ENCODE measurements around the gene BRD3OS.

- PRO-cap: no peak
Observed at GRCh38 chr9:133788959-133789855, 51.1 kb upstream of the SARDH start.

DNA sequence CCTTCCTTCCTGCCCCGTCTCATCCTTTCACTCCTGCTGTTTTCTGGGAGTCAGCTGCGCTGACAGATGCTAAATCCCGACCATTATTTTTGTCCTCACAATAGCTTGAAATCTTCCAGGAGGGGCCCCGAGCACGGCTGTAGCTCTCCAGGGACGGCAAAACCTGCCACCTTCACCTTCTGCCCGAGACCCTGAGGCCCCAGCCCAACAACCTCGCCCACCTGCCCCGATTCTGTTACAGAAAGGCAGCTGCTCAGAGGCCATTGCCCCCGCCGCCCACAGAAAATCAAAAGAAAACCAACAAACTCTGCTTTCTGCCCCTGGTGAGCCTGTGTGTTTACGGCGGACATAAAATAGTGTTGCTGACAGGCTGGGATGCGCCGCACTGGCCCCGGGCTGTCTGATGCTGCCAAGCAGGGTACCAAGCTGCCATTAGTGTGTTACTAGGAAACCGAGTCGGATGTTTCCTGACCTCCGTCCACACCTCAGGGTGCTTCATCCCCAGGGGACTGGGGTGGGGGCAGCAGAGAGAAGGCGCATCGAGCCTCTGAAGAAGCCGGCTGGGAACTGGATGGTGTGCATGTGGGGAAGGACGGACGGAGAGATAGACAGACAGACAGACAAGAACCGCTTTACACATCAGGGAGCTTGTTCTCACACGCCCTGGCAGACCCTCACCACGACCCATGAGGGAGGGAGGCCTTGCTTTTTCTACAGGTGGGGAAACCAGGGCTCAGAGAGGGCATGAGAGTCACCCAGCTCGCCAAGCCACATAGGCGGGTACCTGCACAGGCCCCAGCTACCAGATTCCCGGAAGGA, 83.9 kb upstream of the SARDH start:
- PRO-cap: no peak

DNA sequence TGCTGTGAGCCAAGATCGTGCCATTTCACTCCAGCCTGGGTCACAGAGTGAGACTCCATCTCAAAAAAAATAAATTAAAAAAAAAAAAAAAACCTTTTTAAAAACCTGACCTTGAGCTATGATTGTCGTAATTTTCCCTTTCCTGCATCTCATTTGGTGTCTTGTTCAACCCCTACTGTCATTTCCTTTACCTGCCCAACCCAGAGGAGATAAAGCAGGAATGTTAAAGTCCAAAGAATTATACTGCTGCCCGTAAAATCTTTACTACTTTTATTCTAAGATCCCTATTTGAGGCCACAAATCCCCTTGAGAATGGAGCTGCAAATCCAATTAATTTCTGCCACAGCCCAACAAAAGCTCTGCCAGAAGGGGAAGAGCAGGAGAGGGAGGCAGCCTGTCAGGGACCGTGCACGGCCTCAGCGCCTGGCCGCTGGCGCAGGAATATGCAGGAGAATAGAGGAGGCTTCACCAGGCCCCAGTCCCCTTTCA, 99.5 kb upstream of the SARDH start:
- PRO-cap: no peak

DNA sequence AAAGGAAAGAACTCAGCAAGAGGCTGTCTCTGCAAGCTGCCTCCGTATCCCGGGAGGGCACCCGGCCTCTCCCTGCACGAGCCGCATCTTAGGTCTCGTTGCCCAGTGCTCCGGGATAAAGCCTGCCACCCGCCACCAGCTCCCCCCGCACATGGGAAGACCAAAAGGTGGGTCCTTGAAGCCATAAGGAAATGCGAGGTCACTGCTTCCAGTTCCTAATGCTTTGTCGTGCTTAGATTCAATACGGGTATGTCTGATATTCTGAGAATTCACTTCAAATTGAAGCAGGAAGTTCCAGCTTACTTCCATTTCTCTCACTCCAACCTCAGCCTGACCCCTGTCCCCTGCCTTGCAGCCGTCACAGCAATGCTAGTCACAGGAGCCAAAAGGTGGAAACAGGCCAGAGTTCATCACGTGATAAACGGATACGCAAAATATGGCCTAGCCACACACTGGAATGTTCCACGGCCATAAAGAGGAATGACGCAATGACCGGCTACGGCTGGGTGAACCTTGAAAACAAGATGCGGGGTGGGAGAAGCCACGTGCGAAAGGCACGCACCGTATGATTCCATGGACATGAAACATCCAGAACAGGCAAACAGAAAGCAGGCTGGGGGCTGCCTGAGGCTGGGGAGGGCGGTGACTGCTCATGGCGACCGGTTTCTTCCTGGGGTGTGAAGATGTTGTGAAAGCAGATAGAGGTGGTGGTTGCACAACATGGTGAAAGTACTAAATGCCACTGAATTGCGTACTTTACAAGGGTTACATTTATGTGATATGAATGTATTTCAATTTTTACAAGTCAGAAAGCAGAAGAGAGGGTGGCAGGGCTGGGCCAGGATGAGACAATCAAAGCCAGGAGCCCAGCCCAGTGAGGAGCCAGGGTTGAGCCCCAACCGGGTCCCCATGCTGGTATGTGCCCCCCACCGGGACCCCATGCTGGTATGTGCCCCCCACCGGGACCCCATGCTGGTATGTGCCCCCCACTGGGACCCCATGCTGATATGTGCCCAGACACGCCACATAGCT, 117.7 kb upstream of the SARDH start:
- PRO-cap: no peak

DNA sequence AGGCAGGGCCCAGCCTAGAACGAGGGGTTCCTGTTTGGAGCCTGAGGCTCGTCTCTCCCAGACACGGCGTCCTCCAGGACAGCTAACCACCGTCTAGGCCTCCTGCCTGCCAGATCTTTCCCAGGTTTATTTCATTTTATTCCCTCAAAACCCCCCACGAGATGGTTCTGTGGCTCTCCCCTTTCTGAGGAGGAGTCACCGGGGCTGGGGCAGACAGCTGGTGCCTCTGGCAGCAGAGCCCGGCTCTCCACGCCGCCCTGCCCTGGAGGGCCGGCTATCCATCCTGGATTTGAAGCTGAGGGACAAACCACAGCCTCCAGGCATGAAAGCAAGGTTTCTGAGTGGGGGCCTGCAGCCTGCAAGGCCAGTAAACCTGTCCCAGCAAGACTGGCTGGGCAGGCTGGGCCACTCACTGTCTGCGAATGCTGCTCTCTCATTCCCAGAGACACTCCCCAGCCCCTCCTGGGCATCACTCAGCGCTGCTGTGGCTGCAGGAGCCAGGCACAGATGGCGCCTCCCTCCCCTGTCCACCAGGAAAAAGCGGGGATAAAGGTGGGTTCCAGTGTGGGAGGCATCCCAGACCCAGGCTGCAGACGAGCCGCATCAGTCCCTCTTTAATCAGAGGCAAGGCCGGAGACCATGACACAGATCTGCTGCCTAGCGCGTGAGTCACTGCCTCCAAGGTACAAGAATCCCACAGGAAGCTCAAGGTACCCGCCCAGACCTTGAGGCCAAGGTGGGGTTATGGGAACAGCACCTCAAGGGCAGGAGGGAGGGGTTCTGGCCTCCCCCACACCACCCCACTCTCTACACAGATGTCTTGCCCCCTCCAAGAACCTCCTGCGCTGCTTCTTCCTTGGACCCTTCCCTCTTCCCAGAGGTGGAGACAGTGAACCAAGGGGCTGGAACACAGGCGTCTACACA, 118.0 kb downstream of the VAV2 start:
- PRO-cap: no peak

- PRO-cap: no peak
Observed at GRCh38 chr9:133971535-133972485, 20.3 kb downstream of the VAV2 start.

GRCh38 chr9:133989507-133990120, 2.5 kb downstream of the VAV2 start:
- PRO-cap: no peak

DNA sequence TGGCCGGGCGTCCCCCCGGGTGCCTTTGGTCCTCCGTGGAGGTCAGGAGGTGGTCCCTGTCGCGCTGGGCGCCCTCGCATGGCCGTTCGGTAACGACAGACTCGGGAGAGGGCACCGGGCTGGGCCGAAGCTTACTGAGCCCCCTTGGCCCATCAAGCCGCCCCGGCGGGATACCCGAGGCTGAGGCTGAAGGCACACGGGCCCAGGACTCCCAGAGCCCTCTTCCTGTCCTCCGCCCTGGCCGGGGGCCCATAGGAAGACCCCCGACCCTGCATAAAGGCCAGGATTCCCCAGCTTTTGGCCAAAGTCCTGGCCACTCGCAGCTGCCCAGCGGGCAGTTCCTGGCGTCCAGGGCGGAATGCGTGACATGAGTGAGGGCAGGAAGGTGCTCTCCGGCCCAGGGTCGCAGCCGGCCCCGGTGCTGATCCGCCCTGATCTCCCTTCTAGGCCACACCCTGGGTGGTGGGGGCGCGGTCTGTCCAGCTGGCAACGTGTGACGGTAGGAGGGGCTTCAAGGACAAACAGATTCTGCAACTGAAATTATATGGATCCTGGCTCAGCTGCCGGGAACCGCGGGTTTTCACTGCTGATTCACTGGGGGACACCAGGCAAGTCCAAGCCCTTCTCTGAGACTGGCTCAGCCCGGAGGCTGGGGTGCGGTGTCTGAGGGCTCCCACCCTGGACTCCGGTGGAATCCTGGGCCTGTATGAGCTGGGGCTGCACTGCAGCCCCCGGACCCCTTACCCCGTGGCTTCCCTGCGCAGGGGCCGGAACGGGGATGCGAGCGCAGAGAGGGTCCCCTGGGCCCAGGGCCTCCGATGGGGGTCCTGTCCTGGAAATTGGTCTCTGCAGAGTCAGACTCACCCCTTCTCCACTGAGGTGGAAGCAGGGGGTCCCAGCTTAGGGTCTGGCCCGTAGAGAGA, 1.2 kb upstream of the VAV2 start:
- PRO-cap: unidirectional peak, minus-strand start at position 373 of the sequence; unidirectional peak, minus-strand start at position 438 of the sequence

- PRO-cap: unidirectional peak, plus-strand start at chr9:134025490; unidirectional peak, plus-strand start at chr9:134025528
Observed at GRCh38 chr9:134024765-134025743, at the start of gene BRD3OS. Gene BRD3OS, plus strand, starts transcription at chr9:134025481.

DNA sequence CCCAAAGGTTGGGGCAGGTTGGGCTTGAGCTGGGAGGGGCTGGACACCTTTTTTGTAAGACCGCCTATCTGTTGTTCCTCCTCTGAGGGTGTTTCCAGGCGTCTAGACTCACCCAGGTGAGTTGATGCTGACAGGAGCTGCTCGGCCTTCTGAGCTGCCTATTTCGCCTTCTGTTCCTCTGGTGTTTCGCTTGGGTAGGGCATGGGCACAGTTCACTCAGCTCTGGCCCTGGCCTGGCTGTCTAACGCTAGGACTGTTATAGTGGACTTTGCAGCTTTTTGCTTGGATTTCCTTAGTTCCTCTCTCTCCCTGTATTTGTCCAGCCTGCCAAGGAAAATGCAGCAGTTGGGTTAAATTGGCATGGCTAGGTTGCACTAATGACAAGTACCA, 2.2 kb downstream of the WDR5 start:
- PRO-cap: no peak

- PRO-cap: no peak
Observed at GRCh38 chr9:134186523-134186706, 50.5 kb downstream of the WDR5 start.

DNA sequence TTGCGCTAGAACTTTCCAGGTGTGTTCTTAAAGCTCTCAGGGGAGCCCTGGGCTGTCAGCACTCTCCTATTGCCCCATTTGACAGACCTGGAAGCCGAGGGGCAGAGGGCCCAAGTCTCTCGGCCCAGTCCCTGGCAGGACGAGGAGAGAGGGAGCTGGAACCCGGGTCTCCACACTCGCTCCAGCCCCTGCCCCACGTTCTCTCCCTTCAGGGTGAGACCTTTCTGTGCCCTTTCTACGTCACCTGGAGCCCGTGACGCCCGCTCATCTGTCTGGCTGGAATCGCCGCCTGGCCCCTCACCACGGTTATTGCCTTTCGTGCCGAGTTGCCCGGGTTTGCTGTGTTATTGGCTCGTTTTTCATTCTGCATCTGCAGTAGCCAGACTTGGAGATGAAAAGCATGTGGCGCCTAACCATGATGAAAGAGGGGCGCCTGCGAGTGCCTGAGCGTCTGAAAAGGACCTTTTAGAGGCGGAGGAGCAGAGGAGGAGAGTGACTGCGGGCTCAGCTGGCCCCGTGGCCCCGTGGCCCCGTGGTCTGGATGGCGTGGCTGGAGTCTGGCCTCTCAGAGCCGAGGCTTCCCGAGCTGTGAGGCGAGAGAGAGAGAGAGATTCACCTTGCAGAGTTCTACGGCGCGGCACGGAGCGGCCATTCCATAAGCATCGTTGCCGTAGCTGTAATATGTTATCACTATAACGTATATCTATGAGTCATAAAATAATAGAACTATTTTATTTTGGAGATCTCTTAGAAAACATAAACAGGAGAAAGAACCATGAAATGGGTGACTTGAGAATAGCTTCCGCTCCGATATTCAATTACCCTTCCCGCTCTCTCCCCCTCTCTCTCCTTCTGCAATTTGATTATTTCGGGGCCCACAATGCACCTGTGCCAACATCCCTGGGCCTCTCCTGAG, 83.7 kb downstream of the WDR5 start:
- PRO-cap: no peak

- PRO-cap: no peak
Observed at GRCh38 chr9:134335649-134336344, 9.5 kb downstream of the RXRA start.

DNA sequence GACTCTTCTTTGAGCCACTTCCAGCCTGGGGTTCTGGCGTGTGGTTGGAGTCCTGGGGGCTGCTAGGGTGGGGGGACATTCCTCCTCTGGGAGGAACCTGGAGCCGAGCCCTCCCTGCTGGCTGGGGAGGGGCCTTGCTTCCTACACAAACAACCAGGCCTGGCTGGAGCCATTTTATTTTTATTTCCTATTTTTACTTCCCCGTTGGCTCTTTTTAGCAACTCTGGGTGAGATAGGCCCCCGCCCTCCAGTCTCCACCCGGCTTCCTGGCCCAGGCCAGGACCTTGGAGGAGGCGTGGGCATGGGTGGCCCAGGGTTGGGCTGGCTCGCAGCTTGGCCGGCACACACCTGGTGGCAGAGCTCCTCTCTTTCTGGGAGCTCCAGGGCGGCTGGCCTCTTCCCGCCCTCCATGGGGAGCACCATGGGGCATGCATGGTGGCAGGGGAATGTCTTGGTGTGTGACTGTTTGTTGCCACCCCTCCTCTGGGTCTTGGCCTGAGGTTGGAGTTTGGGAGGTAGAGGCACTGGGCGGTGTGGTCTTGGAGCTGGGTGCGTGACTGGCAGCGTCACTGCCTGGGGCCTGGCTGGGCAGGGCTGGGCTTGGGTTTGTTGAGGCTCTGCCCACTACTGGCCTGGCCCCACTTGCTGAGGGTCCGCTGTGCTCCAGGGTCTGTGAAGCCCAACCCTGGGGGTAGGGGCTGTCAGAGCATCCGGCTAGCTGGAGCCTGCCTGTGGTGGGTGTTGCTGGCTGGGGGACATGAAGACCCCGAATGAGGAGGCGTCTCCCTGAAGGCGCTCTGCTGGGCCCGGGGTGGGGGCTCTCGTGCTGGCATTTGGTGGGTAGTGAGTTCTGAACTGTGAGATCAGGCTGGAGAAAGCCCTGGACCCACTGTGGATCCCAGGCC, 15.3 kb downstream of the RXRA start:
- PRO-cap: no peak

DNA sequence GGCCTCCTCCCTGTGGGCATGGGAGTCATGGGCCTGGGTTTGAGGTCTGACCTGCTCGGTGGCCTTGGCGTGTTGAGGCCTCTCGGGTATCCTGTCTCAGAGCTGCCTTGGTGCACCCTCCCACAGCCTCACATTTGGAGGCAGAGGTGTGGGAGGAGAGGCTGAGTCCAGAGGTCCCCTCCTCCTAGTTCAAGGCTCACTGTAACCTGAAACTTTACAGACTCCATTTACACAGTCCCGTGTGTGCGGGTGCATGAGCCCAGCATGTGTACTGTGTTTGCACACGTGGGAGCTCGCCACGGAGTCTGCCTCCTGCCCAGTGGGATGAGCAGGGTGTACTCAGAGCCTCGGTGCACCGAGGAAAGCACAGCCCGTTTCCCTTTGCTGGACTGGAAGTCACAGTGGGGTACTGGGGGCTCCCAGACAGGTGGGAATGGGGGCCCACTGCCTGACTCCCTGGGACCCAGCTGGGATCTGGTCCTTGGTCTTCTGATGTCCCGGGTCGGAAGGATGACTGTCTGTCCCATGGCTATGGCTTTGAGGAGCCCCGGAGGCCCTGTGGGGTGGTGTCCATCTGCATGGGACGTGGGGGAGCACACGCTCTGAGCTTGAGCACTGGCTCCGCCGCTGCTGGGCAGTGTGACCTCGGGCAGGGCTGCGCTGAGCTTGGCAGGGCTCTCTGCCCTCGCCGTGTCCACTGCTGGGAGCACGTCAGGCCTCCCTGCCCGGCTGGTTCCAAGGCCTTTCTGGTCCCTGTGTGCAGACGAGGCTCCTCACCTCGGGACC, 43.6 kb downstream of the RXRA start:
- PRO-cap: no peak

GRCh38 chr9:134373868-134374340, 47.6 kb downstream of the RXRA start:
- PRO-cap: no peak

- PRO-cap: no peak
Observed at GRCh38 chr9:134376320-134377371, 50.4 kb downstream of the RXRA start.

GRCh38 chr9:134391748-134392333, 65.6 kb downstream of the RXRA start:
- PRO-cap: no peak

DNA sequence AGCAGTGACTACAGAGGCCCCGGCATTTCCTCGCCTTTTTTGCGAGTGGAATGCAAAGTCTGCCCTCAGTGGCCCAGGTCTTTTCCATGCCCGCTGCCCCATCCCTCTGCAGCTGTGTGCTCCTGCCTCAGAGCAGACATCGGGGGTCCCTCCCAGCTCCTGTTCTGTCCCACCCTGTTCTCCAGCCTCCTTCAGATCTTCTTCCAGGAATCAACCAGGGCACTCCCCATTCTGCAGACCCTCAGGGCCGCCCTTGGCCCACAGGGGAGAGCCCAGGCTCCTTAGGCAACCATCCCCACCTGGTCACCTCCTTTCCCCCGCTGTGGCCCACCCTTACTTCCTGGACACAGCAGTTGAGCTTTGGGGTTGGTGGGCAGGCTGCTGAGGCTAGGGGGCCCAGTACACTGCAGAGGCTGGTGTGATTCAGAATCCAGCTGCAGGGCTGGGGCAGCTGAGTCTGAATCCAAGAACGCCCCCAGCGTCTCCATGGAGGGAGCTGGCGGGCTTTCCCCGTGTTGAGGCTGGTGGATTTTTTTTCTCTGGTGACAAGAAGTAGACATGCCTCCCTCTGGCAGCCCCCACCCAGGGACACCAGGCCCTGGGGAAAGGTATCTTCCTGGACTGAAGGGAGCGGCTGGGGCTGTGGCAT, 104.7 kb downstream of the RXRA start:
- PRO-cap: no peak

DNA sequence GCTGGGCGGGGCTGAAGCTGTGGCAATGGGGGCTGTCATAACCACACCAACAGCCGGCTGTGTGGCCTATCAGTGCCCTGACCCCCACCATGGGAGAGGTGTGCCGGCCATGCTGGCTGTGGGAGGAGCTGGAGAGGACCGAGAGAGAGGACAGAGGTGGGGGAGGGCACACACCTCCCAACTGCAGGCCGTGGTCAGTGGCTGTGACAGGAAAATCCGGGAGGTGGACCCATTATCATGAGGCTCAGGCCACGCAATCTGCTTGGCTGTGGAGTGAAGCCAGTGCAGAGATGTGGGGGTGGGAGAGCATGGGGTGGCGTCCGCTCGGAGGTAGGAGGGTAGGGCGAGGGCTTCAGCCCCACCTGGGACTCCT, 136.0 kb downstream of the RXRA start:
- PRO-cap: no peak